ENCODE measurements around the genes C4orf3, QRFPR and TRPC3.

DNA sequence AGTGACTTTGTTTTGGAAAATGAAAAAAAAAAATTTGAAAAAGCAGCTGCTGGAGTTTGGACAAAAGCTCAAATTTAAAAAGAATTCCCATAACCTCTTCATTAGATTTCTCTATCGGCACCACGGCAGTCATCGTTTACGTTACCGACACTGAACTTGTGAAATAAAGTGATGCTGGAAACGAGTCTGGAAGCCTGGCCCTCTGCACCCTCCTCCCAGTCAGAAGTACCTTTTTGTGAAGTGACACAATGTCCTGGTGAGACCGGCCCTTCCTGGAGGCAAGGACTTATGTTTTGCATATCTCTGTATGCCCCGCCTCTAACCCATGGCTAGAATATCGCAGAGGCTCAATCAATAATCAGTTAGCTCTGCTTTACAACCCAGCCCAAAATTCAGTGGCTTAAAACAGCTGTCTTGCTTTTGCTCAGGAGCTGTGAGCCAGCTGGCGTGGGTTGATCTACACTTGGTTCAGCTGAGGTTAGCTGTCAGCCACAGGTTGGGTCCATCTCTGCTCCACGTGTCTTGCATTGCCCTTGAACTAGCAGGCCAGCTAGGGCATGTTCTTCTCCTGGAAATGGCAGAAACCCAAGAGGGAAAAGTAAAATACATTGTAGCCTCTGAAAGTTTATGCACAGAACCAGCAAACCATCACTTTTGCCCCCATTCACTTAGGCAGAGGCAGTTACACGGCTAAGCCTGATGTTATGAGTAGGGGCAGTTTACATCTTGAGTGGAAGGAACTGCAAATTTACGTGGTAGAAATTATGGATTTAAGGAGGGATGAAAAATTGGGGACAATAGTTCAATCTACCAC lies 98.8 kb upstream of the METTL14 start:
- RRBS, 2 experiments, result no CpG with 5 or more reads among the region's 13 CpGs

DNA sequence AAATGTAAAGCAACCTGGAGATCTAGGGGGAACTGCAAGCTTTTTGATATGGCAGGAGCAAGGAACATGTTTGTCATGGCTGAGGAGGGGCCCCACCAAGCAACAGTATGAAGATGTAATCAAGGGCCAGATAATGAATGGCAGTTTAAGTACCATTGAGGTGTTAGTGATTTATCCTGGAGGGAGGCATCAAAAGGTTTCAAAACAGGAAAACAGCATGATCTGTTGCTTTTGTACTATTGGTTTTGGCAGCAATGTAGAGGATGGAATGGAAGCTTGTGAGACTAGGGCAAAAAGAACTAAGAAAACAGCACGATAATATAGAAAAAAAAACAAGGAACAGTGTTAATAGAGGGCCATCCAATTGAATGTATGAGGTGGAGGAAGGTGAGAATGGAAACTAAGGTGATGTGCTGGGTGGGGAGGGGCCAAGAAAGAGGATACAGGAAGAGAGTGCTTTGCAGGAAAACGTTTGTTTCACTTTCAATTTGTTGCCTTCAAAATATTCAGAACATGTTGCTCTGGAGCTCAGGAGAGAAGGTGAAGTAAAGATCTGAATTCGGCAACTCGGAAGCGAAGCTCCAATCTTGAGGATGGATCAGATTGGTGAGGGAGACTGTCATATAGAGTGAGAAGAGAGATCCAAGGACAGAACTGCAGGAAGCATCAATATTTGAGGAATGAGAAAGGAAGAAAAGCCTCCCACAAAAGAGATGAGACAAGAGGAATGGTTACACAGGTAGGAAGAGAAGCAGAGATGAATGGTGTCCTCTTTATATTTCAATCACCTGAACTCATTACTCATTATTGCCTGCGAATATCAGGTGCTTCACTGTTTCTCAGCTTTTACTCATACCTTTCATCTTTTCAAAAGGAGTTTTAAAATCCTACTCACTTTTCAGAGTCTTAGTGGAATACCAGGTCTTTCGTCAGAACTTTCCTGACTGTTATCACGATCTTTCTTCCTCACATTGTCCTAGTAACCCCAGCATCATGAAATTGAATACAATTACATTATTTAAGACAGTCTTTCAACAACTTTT lies 14.6 kb upstream of the SEC24D start:
- RRBS, 2 experiments, result no CpG with 5 or more reads among the region's 8 CpGs

DNA sequence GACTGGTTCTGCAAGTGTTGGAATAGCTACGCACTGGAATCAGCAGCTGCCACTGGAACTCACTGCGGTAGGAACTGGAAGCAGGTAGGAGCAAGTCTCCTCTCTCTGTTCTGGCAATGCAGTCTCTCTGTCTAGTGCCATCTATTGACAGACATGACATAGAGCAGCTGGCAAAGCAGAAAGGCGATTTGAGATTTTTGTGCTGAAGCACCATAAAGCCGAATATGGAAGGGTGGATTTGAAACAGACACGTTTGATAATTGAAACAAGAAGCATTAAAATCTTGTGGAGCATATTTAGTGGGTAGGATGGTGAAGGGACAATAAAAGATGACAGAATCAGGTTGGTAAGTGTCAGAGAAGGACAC lies 23.5 kb upstream of the SYNPO2 start:
- RRBS, 2 experiments, result no CpG with 5 or more reads among the region's 5 CpGs

DNA sequence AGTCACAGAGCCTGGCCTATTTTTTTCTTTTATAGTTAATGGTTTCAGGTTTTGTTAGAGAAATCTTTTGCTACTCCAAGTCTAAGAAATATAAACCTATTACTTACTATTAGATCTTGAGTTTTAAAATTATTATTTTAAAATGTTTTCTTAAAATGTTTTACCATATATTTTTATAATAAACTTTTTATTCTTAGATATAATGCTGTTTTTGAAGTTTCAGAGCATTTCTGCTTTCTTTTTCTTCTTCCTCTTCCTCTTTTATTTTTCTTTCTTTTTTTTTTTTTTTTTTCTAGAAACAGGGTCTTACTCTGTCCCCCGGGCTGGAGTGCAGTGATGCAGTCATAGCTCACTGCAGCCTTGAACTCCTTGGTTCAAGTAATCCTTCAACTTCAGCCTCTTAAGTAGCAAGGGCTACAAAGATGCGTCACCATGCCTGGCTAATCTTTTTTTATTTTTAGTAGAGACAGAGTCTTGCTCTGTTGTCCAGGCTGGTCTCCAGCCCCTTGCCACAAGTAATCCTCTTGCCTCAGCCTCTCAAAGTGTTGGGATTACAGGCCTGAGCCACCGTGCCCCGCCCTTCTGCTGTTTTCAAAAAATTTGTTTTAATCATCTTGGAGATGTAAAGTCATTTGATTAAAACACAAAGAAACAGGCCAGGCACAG lies 27.9 kb downstream of the SYNPO2 start:
- RRBS, 2 experiments, result no CpG with 5 or more reads among the region's 4 CpGs

- RRBS, 2 experiments, result no CpG with 5 or more reads among the region's 2 CpGs
Observed at GRCh38 chr4:118920263-118920827, 31.7 kb downstream of the SYNPO2 start.

DNA sequence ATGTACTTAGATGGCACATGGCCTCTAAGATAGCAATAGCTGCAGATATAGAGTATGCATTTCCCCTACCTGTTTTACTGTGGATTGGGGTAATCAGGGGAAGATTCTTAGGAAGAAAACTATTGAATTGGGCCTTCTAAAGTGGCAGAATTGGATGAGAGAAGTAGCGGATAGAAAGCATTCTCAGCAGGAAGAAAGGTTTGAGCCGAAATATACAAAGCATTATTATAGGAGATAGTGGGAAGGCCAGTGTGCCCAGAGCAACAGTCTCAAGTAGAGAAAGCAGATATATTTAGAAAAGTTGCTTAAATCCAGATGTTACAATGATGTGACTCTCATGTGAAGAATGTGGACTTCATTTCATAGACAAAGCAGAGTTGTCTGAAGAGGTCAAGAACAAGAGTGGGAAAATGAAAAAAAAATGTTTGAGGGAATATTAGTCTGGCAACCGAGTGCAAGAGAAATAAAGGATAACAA lies 66.8 kb downstream of the SYNPO2 start:
- RRBS, 2 experiments, result no CpG with 5 or more reads among the region's 3 CpGs

DNA sequence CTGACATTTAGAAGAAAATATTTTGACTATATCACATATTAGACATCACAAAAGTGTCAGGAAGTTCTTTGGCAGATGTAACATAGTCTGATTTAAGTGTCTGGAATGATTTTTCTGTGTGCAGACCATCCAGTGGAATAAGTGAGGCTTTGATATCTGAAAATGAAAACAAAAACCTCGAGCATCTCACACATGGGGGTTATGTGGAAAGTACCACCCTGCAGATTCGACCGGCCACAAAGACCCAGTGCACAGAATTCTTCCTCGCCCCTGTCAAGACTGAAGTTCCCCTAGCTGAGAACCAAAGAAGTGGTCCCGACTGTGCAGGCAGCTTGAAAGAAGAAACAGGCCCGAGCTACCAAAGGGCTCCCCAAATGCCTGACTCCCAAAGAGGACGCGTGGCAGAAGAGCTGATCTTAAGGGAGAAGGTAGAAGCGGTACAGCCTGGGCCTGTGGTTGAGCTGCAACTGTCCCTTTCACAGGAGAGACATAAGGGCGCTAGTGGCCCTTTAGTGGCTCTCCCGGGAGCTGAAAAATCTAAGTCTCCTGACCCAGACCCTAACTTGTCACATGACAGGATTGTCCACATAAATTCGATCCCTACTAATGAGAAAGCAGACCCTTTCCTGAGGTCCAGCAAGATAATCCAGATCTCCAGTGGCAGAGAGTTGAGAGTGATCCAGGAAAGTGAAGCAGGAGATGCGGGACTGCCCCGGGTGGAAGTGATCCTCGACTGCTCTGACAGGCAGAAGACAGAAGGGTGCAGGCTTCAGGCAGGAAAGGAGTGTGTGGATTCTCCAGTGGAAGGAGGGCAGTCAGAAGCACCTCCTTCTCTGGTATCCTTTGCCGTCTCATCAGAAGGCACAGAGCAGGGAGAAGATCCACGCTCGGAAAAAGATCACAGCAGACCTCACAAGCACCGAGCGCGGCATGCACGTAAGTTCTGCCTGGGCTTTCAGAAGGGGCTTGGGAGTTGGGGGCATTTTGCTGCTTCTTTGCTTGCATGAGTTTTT lies 108.8 kb upstream of the MYOZ2 start:
- RRBS, 2 experiments, result no CpG with 5 or more reads among the region's 22 CpGs

GRCh38 chr4:119136567-119137049 lies 976 bp downstream of the MYOZ2 start:
- RRBS, 2 experiments, result no CpG with 5 or more reads among the region's 3 CpGs

GRCh38 chr4:119217507-119218061 lies 5.1 kb downstream of the USP53 start:
- RRBS, 2 experiments, result no CpG with 5 or more reads among the region's 2 CpGs

DNA sequence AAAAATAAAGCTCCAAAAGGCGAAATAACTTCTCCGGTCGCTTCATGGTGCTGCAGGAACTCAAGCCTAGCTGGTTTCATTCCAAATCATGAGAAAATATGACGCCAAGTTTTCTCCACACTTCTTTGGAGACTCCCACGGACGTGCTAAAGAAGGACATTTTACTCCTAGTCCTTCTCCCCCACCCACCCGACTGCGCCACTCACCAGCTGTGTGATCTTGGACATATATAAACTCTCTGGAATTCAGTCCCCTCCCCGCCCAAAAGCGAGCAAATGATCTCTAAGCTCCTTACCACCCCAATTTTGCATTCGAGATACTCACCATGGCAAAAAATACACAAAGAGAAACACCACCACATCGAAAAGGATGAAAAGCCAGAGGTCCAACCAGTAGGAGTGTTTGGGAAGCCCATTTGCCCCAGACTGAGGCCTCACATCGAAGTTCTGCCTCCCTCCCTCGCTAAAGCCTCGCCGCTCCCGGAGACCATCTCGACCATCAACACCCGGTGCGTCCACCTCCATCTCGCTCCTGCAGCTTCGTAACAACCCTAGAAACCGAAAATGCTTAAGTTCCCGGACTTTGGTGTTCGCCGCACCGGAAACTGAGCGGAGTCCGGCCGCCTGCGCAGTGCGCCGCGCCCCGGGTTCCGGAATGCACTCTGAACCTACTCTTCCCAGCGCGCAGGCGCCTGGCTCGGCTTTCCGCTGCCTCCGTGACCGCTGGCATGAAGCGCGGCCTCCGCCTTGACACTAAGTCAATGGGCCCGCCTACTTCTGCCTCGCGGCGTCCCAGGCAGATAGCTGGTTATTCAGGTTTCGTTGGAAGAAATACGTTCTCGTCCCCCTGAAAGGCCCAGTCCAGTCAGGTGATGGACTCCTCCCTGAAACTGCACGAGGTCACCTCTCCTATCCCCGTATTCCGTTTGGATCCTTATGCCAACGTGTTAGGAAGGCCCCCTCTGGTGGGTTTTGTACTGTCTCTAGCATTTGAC lies at the start of gene C4orf3:
Gene C4orf3 (minus strand): TSS at position 634 of the 994 bp plus-strand sequence.
- RRBS, 2 experiments, result under 1 to 1% methylated on average over 6 of the region's 57 CpGs

DNA sequence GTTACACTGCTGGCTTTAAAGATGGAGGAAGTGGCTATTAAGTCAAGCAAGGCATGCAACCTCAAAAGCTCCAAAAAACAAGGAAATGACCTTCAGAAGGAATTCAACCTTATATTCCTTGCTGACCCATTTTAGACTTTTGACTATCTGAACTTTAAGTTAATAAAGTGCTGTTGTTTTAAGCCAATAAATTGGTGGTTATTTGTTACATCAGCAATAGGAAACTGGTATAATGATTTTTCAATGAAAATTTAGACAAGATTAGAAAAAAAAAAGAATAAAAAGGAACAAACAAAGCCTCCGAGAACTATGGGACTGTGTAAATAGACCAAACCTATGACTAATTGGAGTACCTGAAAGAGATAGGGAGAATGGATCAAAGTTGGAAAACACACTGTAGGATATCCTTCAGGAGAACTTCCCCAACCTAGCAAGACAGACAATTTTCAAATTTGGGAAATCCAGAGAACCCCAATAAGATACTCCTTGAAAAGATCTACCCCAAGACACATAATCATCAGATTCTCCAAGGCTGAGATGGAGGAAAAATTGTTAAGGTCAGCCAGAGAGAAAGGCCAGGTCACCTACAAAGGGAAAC lies 145.8 kb downstream of the PDE5A start:
- RRBS, 2 experiments, result no CpG with 5 or more reads among the region's 1 CpG

GRCh38 chr4:119498486-119499165 lies 130.0 kb downstream of the PDE5A start:
- RRBS, 2 experiments, result no CpG with 5 or more reads among the region's 4 CpGs

DNA sequence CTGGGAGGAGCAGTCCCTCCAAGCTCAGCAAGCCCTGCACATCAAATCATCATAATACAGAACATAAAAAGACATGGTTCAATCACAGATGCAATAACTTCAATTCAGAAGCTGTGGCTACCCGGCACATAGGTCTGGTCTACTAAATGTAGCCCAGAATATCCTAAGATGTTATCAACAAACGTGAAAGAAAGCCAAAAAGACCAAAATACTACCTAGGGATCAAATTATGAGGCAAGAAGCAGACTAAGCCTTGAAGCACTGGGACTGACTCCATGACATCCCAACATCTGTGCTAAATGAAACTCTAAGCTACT lies 81.8 kb downstream of the MAD2L1 start:
- RRBS, 2 experiments, result no CpG with 5 or more reads among the region's 2 CpGs

DNA sequence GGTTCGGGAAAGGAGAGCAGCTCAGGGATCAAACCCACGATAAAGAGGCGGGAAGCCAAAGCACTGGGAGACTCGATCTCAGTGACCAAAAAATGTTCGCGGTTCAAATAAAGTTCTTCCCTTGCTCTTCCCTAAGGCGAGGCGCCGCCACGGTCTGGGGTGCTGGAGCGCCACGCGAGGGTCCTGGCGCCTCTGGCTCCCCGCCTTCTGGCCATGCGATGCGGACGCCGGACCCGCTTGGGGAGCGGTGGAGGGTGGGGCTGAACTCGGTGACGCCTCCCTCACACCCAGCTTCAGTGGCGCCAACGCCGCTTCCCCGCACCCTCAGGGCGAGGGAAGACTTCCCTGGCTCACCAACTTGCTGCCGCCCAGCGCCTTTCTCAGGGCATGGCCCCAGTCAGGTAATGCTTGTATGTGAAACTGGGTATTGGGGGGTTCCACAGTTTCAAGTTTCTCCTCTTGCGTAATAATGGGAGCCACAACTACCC lies at the start of gene QRFPR:
Gene QRFPR (minus strand): TSS at position 215 of the 488 bp plus-strand sequence.
- RRBS, 2 experiments, result no CpG with 5 or more reads among the region's 31 CpGs

- RRBS, 2 experiments, result no CpG with 5 or more reads among the region's 23 CpGs
Observed at GRCh38 chr4:121951873-121952286, at the start of gene TRPC3. Gene TRPC3, minus strand, starts transcription at chr4:121952060.

GRCh38 chr4:122053207-122053491 lies 99.0 kb upstream of the BLTP1 start:
- RRBS, 2 experiments, result no CpG with 5 or more reads among the region's 4 CpGs

DNA sequence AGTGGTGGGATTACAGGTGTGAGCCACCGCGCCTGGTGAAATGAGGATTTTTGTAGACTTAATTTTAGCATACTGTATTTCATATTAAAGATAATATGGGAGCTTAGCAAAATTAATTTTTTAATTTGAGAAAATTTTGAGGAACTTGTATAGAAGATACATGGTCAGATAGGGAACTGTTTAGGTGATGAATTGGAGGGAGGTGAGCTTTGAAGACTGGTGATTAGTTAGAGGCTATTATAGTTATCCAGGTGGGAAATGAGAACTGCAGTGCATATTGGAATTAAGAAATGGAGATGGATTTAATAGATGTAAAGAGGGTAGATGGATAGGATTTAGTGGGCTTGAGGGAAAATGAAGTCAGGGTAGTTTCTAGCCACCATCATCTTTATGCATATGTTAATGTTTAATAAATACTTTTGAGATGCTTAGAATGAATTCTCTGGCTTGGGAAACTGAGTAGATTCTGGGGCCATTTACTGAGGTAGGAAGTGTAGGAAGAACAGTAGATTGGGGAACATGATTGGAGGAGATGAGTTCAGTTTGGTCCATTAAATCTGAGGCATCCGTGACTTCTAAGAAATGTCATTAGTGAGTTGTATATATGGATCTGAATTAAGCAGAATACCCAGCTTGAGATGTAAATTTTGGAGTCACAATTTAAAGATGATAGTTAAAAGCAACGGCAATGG lies 3.6 kb downstream of the BLTP1 start:
- RRBS, 2 experiments, result no CpG with 5 or more reads among the region's 4 CpGs

DNA sequence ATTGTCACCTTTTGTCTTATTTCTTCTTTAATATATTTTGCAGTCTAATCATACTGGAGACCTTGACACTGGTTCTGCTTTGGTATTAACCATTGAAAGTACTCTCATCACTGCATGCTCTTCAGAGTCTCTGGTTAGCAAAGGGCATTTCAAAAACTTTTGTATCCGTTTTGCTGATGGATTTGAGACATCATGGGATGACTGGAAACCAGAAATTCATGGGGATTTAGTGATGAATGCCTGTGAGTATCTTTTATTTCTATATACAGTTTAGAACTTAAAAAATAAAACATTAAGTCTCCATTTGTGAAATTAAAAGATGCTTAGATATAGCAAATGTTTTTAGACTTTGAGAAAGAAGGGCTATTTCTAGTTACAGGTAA lies 69.6 kb upstream of the ADAD1 start:
- RRBS, 2 experiments, result no CpG with 5 or more reads among the region's 1 CpG

- RRBS, 2 experiments, result no CpG with 5 or more reads among the region's 3 CpGs
Observed at GRCh38 chr4:122349032-122349405, 29.8 kb upstream of the ADAD1 start.

Measured in NT2/D1 (cell line).